Omental fat pad (tissue), 4 donors: ENCODE measurements around the genes KRR1, ZDHHC17 and CSRP2.

DNA sequence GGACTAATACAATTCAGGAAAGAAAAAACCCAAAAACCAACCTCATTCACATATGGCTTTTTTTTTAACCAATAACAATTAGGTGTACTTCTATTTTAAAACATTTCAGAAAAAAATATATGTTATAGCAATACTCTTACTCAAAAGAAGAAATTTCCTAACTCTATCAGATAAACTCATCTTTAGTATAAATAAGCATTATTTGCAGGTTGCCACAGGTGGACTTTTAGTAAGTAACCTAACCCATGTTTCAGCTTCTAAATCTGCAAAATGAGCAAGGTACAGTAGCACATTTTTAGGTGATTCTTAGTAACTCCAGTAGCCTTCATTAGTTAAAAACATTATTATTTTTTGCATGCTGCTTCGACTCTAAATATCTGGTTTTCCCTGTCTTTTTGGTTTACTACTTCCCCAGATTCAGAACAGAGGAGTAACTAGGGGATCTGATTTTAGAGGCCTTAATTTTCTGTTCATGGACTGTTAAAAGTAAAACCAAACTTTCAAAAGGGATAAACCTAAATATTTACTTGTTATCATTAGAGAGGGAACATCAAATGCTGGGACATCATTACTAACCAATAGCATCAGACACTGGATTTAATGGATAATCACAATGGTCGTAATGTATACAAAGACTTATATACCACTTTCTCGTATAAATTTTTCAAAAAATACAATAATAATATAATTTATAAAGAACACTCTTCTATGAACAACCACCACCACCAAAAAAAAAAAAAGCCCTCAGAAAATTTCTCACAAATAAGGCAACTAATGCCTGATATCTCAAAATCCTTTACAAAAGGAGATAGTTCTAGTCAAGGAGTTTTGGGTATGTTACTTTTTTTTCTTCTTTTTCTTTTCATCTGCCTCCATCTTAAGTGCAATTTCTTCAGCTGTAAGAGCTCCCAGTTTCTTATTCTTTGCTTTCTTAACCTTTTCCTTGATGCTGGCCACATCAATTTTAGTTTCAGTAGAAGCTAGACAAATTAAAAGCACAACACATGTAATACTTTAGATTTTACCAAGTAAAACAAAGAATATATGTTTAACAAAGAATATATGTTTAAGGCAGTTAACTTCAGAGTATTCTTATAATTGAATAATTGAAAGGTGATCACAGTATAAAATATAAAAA lies 12.1 kb downstream of the KRR1 start:
- PRO-cap, result no peak
- RAMPAGE, long total RNA, 4 experiments, result no peak in any of the 4 experiments

DNA sequence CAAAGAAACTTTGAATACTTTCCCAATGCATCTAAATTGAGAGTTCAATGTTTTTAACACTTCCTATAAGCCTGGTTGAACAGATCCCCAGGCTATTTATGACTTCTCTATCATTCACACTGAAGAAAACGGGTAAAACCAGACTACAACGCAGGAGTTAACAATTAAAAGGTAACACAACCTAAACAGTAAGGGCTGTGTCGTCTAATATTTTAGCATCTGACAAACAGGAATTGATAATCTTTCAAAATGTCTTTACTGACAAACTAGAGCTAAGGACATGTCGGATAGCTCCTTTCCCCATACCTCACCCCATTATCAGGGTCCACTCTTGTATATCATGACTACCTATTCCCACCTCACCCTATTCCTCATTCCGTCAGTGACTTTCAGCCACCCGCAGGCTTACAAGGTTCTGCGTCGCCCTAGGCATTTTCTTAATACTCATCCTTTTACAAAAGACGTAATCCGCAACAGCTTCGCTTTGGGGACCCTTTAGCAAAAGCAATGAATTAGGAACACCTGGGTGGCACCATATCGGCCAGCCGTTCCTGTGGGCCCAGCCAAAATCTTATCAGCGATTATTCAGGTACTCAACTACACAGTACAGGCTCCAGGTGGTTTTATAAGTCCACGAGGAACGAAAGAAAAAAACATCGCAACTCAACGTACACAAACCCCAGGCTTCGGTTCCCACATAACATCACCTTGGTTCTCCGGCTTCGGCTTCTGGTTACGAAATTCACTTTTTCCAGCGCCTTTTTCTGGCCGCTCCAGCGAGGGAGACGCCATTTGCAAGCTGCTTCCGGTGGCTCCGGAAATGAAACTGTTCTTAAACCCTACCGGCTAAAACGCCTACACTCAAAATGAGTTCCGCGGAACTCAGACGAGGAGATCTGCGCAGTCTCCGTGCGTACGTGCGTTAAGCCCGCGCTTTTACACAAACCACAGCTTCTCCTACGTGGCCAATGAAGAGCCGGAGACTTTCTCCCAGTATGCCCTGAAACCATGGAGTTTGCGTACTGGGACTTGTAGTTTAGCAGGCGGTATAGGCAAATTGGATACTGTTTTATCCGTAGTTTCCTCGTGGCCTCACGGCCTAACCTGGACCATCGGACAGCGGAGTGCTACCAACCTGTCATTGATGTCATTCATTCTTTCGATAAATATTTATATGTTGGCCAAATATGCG lies at the start of gene KRR1:
Gene KRR1 (minus strand): TSS at position 804 of the 1,192 bp plus-strand sequence.
- PRO-cap, result no peak
- RAMPAGE, long total RNA, 4 experiments, result start-site peak on the minus strand in 4 of 4 experiments, centred at positions 800 to 803 of the sequence, 93 to 1,057 reads per replicate

DNA sequence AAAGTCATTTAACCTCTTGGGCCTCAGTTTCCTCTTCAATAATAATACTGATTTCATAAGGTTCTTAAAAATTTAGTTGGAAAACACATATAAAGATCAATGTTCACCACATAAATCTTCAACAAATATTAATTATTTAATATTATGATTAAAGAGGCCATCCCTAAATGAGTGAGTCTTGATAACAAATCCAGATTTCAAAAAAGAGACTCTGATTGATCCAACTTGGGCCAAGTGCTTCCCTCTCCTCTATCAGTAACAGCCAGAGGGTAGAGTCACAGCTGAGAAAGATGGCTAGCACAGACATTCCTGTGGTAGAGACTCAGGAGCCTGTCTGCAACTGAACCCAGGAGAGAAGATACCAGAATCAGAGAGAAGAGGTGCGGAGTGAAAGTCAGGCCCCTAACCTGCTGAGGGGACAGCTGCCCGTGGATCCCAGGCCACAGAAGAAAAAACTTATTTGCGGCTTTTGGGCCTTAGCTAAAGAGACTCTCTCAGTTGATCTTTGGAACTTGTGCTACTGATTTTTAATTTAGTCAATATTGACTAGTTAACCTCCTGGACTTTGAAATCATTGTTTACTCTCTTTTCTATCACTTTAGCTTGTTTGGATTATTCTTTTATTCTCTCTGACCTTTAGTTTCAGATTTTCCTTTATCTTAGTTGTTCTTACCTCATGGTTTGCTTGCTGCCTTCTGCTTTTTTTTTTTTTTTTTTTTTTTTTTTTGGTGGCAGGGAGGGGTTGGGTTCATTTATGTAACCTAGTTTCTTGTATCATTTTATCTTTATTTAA lies 154.7 kb upstream of the KRR1 start:
- PRO-cap, result no peak
- RAMPAGE, long total RNA, 4 experiments, result no peak in any of the 4 experiments

DNA sequence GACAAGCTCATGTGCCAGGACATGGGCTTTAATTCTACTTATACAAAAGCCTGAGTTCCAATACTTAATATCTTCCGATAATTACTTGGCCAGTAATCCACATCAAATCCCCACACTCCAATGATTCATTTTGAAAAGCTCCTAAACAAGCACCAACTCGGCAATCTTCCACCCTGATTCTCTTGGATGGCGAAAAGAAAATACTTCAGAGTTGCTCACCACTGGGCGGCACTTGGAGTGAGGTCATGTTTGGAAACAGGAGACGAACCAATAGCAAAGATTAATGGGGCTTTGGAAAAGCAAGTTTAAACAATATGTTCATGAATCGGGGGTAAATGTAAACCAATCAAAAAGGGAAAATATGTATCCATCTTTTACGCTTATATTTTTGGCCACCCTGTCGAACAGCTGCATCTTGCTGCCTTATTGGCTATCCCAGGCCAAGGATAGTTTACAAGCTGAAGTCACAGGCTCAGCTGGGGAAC lies 263.7 kb downstream of the NAP1L1 start:
- PRO-cap, result no peak
- RAMPAGE, long total RNA, 4 experiments, result no peak in any of the 4 experiments

- PRO-cap, result no peak
- RAMPAGE, long total RNA, 4 experiments, result no peak in any of the 4 experiments
Measured at GRCh38 chr12:75933786-75934207, 150.7 kb downstream of the NAP1L1 start.

GRCh38 chr12:75979110-75979747 lies 105.3 kb downstream of the NAP1L1 start:
- PRO-cap, result no peak
- RAMPAGE, long total RNA, 4 experiments, result no peak in any of the 4 experiments

DNA sequence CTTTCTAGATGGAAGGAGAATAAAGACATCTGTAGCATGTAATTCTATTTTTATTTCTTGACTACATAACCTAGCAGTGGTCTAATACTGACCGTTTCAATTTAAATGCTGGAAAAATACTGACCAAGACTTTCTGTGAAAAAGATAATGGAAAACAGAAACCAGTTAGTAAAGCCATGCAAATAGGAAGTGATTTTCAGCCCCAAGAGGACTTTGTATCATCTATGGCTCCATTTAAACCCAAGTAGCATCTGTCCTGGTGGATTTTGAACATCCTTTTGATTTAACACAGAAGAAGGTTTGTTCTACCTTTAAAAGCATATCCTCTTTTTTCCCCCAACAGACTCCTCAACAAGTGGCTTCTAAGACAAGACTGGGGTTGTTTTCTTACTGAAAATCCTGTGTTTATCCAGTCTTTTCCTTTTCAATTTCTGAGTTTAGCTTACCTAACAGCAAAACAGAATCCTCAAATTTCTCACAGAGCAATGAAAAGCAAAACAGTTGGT lies 55.9 kb downstream of the NAP1L1 start:
- PRO-cap, result no peak
- RAMPAGE, long total RNA, 4 experiments, result no peak in any of the 4 experiments

DNA sequence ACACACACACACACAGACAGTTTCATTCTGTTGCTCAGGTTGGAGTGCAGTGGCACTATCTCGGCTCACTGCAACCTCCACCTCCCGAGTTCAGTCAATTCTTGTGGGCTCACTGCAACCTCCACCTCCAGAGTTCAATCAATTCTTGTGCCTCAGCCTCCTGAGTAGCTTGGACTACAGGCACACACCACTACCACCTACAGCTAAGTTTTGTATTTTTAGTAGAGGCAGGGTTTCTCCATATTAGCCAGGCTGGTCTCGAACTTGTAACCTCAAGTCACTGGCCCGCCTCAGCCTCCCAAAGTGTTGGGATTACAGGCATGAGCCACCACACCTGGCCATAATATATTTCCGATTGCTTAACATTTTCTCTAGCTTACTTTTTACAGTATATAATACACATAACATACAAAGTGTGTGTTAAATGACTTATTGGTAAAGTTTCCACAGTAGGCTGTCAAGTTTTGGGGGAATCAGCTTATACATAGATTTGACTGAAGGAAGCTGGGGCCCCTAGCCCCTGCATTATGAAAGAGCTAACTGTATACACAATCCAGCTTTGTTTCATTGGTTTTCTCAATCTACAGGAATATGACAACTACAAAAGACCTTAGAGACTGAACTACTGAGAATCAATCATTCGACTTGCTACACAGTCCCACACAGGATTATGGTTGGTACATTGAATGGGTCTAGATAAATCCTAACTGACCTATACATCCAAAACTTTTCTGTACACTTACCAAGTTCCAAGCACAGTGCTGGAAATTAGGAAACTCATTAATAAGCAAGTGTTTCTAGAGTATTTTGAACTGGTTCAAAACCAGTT lies 43.7 kb downstream of the NAP1L1 start:
- PRO-cap, result no peak
- RAMPAGE, long total RNA, 4 experiments, result no peak in any of the 4 experiments

GRCh38 chr12:76368891-76369492 lies 20.8 kb upstream of the BBS10 start:
- PRO-cap, result no peak
- RAMPAGE, long total RNA, 4 experiments, result no peak in any of the 4 experiments

GRCh38 chr12:76375066-76375402 lies 26.8 kb upstream of the BBS10 start:
- PRO-cap, result no peak
- RAMPAGE, long total RNA, 4 experiments, result no peak in any of the 4 experiments

GRCh38 chr12:76763424-76764331 lies at the start of gene ZDHHC17:
TSS of gene ZDHHC17 (plus strand) at chr12:76764115.
- PRO-cap, result bidirectional peak, plus-strand start at chr12:76764285, minus-strand start at chr12:76764015
- RAMPAGE, long total RNA, 4 experiments, result start-site peak on the plus strand in 3 of 4 experiments, at chr12:76764100-76764261 at its widest, 30 to 488 reads per replicate

GRCh38 chr12:76878689-76879974 lies at the start of gene CSRP2:
TSS of gene CSRP2 (minus strand) at chr12:76879019.
- PRO-cap, result bidirectional peak, plus-strand start at chr12:76879206, minus-strand start at chr12:76879016
- RAMPAGE, long total RNA, 4 experiments, result start-site peak on the minus strand in 1 of 4 experiments, at chr12:76879014-76879019 at its widest, 95 reads per replicate

DNA sequence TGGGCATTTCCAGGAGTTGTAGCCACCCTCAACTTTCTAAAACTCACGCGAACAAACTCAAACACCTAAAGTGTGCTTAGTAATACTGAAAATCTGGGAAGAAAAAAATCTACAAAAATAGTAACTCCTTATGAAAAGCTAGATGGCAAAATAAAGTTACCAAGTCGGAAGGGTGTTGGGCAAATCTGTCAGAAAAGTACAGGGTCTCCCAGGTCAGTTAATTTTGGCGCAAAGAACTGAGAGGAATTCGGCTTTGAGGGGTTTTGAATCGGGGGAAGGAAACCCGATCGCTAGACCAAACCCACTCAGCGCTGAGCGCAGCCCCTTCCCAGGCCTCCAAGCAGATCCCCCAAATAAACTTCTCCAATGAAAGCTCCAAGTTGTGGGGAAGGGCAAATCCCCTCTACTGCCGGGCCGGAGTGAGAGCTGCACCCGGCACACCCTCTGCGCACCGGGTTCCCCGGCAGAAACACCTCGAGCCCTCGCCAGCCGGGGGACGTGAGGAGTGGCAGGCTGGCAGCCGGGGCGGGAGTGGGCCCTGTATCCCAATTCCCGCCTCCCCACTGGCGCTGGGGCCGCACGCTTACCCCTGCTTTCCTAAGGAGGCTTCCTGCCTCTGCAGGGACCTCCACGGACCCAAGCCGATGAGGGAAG lies 484 bp downstream of the E2F7 start:
- PRO-cap, result no peak
- RAMPAGE, long total RNA, 4 experiments, result no peak in any of the 4 experiments

DNA sequence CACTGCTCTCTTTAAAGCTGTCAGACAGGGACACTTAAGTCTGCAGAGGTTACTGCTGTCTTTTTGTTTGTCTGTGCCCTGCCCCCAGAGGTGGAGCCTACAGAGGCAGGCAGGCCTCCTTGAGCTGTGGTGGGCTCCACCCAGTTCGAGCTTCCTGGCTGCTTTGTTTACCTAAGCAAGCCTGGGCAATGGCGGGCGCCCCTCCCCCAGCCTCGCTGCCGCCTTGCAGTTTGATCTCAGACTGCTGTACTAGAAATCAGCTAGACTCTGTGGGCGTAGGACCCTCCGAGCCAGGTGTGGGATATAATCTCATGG lies 113.4 kb upstream of the E2F7 start:
- PRO-cap, result no peak
- RAMPAGE, long total RNA, 4 experiments, result no peak in any of the 4 experiments

GRCh38 chr12:78006590-78007305 lies 176.1 kb downstream of the NAV3 start:
- PRO-cap, result no peak
- RAMPAGE, long total RNA, 4 experiments, result no peak in any of the 4 experiments

GRCh38 chr12:78865498-78865873 lies 912 bp downstream of the SYT1 start:
- PRO-cap, result no peak
- RAMPAGE, long total RNA, 4 experiments, result no peak in any of the 4 experiments

DNA sequence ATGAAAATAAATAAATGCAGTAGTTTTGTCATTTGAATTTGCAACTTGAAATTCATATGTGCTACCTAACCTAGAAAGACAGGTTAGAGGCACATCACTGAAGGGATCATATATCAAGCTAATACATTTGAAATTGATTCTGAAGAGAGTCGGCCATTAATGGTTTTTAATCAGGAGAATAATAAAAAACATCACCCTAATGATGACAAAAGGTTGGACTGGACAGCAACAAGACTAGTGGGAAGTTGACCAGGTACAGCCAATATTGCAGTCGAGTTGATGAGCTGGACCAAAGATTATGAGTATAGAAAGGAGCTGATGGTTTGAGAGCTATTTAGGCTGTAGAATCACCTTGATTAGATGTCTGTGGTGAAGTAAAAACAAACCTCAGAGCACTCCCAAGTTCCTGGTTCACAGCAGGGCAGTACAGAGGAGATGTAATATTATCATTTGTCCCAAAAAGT lies 286.8 kb downstream of the SYT1 start:
- PRO-cap, result no peak
- RAMPAGE, long total RNA, 4 experiments, result no peak in any of the 4 experiments

DNA sequence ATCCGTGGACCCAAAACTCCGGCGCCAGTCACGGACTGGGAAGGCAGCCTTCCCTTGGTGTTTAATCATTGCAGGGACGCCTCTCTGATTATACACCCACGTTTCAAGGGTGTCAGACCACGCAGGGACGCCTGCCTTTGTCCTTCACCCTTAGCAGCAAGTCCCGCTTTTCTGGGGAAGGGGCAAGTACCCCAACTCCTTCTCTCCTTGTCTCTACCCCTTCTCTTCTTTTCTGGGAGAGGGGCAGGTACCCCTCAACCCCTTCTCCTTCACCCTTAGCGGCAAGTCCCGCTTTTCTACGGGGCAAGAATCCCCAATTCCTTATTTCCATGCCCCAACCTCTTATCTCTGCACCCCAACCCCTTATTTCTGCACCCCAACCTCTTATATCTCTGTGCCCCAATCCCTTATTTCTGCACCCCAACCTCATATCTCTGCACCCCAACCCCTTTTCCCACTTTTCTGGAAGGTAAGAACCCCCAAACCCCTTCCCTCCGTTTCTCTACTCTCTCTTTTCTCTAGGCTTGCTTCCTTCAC lies 150.1 kb downstream of the PAWR start:
- PRO-cap, result no peak
- RAMPAGE, long total RNA, 4 experiments, result no peak in any of the 4 experiments

DNA sequence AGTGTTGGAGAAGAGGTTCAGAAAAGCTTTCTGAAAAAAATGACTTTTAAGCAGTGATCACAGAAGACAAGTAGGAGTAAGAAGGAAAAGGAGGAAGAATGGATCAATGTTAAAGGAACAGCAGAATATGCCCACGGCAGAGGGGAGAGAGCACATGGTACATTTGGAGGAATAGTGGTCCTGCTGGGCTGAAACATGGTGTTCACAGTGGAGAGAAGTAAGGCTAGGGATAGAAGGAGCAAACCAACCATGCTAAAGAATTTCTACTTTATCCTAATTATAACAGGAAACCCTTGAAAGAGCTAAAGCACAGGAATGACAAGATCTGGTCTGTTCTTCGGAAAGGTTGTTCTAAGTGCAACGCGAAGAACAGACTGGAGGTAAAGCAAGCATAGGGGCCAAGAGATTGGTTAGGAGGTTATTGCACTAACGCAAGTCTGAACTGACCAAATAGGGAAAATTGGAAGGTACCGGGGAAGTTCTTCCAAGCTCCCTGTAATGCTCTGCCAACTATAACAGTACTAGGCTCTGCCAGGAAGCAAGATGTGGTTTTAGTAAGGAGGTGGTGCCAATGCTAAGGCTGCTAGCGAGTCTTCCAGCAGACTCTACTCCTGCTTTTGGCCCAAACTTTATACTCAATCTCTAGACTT lies 138.7 kb downstream of the PAWR start:
- PRO-cap, result no peak
- RAMPAGE, long total RNA, 4 experiments, result no peak in any of the 4 experiments

DNA sequence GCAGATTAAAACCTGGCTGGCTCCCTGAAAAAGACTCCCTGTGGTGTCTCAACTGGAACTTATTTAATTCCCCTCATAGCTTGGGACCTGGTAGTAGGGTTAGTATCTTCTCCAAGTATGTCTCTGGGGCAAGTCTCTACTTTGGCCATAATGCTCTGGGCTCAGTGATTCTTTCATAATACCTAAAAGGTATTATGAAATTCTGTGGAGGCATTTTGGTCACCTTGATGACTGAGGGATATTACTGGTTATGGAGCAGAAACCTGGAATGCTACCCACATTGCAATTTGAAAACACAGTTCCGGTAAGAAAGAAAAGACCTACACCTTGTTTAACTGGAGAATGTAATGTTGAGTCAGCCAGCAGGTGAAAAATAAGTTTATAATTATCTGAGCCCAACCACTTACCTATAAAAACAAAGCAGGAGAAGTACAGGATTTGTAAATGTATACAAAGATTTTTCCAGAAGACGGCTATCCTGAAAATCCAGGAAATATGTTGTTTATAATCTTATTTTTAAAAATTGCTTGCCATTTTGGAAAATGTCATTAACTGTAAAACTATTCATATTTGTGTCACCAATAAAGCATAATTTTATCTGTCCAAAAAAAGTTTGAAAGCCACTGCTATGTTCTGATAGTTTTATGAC lies 55.5 kb downstream of the PAWR start:
- PRO-cap, result no peak
- RAMPAGE, long total RNA, 4 experiments, result no peak in any of the 4 experiments